ENCODE measurements around the genes TMEM31, TMSB15B, FAM199X, NRK and TBC1D8B.

GRCh38 chrX:103674422-103675788, 11.6 kb downstream of the MORF4L2 start:
- PRO-cap, result no peak

- PRO-cap, result no peak
These were observed at the start of gene TMEM31 for GRCh38 chrX:103710816-103711125. TSS of gene TMEM31 (plus strand) at chrX:103710909.

DNA sequence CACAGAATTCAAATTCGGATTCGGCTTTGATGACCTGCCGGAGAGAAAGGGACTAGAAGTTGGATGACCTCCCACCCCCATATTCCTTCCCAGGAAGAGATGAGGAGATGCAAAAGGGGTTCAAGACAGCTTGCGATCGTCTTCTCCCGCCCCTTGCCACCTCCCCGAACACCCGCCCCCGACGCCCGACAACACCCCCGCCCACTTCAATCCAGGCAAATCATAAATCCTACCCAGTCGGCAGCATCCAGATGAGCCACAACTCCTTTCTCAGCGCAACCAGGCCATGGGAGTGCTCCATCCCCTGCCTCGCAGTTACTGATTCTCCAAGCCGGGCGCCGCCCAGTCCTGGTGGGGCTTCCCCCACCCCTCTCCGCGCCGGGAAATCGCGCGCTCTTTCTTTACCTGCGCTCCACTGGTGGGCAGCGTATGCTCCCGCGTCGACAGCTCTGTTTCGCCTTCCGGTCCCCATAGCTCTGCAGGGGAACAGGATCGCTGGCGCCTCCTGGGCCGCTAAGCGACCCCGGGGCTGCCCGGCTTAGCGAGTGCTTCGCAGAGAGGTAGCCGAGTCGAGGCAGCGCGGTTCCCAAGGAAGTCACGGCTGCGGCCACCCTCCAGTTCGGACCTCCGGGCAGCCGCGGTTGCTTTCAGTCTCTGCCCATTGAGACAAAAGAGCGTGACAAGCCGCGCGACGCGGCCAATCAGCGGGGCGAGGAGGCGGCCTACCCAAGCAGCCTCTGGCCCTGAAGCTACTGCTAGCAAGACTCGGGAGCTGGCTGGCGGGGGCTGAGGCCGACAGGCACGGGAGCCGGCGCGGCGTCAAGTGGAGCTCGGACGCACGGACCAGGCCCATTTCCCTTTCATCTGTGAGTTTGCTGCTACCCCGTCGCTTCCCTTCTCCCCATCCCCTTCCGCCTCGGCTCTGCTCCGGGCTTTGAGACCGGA, 43.7 kb upstream of the TMSB15B start:
- PRO-cap, result bidirectional peak, plus-strand start at position 768 of the sequence, minus-strand start at position 621 of the sequence

DNA sequence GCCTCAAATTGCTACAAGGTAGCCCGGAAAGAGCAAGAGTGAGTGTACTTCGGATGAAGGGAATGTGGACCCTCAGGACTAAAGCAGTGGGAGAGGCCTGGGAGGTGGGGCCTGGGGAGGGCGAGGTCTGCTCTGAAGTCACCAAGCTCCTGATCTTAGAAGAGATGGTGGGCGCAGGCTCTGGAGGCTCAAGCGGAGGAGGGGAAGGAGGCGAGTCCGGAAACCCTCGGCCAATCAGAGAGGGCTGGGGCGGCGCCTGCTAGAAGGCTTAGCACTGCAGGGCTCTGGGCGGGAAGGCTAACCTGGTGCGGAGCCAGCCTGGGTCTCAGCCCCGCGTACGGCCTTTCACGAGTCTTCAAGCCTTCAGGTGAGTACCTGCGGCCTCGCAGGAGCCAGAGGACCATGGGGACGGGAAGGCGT, at the start of gene TMSB15B:
Gene TMSB15B, plus strand, starts transcription at position 271 of the 420 bp plus-strand sequence.
- PRO-cap, result no peak

DNA sequence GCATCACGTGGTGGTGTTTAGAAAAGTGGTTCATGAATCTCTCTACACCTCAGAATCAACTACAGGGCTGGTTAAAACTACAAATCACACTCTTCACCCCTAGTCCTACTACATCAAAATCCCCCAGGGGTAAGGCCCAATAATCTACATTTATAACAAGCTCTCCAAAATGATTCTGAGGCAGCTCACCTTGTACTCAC, 1.3 kb upstream of the ZCCHC18 start:
- PRO-cap, result no peak

- PRO-cap, result unidirectional peak, minus-strand start at chrX:104113431
These were observed 971 bp downstream of the ZCCHC18 start for GRCh38 chrX:104113139-104113848.

DNA sequence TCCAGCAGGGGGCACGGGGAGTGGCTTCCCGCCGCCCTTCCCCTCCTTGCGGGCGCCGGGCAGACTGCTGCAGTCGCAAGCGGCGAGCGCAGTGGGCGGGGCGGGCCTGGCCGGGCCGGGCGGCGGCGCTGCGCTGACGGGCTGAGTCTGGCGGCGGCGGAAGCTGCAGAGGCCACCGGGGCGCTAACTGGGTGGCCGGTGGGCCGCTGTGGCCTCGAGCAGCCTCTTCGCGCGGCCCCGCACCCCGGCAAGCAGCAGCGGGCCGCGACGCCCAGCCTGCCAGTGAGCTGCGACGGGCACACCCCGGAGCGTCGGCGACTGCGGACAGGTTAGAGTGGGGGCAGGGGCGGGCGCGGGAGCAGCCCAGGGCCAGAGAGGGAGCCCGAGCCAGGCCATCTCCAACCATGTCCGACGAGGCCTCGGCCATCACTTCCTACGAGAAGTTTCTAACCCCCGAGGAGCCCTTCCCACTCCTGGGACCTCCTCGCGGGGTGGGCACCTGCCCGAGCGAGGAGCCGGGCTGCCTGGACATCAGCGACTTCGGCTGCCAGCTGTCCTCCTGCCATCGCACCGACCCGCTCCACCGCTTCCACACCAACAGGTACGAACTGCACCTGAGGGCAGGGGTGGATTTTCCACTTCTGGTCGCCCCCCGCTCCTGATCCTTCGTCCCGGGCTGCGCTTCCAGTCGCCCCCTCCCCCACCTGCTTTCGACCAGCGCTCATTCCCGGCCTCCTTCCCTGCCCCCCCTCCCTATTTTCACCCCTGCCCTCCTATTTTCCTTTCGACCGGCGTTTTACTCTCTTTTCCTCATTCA, at the start of gene FAM199X:
Gene FAM199X, plus strand, starts transcription at position 72 of the 817 bp plus-strand sequence.
- PRO-cap, result bidirectional peak, plus-strand start at position 97 of the sequence, minus-strand start outside the sequence

DNA sequence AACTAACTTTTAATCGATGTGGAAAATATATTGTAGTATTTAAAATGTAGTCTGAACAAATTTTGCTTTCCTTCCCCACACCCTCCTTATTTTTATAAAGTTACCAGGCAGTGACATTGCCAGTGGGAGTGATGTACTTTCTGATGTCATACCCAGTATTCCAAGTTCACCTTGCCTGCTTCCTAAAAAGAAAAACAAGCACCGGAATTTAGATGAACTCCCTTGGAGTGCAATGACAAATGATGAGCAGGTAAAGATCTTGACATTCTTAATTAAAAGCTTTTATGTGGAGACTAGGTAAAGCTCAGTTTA, 19.7 kb downstream of the FAM199X start:
- PRO-cap, result no peak

- PRO-cap, result no peak
These were observed 25.5 kb upstream of the NRK start for GRCh38 chrX:105796546-105797606.

- PRO-cap, result no peak
These were observed at the start of gene NRK for GRCh38 chrX:105822035-105822920. TSS of gene NRK (plus strand) at chrX:105822539.

- PRO-cap, result no peak
These were observed 8.6 kb upstream of the PWWP3B start for GRCh38 chrX:106159553-106159946.

DNA sequence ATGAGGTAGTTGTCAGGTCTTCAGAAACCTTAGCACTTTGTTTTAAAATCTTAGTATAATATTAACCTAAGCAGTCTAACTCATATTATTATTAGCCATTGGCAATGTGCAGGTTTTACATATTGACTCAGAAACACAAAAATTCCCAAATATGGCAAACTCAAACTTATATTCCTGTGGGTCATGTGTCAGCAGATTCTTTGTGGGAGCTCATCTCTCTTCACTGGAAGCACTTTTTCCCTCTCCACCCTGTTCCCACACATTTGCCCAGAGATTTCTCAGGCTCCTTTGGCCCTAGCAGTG, 8.2 kb upstream of the PWWP3B start:
- PRO-cap, result no peak

DNA sequence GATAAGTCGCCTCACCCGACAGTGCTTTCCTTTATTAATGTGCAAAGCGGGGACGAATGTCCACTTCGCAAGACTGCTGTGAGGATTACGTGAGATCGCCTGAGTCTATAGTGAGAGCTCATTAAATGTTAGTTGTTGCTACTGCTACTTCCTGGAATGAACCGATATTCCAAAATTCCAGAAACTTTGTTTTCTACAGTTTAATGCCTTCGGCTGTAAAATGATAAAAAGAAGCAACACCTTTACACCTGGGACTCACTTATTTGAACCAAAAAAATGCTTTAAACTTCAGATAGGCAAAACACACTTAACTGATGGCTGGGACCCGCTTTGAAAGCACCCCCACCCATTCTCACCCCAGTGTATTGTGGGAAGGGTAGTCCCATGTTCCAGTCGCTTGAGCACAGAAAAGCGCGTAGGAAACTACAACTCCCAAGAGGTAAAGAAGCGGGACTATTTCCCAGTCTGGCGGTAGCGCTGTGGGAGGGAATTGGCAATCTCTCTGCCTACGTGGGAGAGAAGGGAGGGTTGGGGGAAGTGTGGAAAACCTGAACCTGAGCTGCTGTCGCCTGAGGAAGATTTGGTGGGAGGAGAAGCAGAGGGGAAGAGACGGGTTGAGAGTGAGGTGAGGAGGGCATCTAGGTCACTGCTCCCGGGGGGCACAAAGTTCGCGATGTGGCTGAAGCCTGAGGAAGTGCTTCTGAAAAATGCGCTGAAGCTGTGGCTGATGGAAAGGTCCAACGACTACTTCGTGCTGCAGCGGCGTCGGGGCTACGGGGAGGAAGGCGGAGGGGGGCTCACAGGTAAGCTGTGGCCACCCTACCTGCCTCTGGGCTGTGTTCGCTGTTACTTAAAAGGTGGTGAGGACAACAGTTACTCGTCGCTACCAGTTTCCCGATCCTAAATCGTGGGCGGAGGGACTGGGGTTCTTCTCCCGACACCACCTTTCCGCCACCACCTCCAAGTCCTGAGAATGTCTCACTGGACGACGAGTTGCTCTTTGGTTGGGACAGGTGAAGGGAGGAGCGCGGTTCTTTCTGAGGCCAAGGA, at the start of gene TBC1D8B:
Gene TBC1D8B, plus strand, starts transcription at position 493 of the 1,050 bp plus-strand sequence.
- PRO-cap, result no peak

DNA sequence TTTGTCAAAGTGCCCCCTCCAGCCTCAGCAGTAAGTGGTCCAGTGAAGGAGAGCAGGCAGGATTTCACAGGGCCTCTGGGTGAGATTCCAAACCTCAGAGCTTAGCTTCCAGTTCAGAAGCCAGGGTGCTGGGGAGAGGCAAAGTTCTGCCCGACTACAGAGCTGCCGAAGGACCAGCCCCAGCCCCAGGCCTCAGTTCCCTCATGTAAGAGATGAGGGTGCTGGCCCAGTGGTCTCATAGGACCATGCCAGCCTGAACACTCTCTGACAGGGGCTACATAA, 746 bp upstream of the RIPPLY1 start:
- PRO-cap, result no peak

GRCh38 chrX:106929564-106930187, 9.5 kb downstream of the CLDN2 start:
- PRO-cap, result no peak

GRCh38 chrX:107451123-107451510, 1.7 kb downstream of the FRMPD3 start:
- PRO-cap, result no peak

DNA sequence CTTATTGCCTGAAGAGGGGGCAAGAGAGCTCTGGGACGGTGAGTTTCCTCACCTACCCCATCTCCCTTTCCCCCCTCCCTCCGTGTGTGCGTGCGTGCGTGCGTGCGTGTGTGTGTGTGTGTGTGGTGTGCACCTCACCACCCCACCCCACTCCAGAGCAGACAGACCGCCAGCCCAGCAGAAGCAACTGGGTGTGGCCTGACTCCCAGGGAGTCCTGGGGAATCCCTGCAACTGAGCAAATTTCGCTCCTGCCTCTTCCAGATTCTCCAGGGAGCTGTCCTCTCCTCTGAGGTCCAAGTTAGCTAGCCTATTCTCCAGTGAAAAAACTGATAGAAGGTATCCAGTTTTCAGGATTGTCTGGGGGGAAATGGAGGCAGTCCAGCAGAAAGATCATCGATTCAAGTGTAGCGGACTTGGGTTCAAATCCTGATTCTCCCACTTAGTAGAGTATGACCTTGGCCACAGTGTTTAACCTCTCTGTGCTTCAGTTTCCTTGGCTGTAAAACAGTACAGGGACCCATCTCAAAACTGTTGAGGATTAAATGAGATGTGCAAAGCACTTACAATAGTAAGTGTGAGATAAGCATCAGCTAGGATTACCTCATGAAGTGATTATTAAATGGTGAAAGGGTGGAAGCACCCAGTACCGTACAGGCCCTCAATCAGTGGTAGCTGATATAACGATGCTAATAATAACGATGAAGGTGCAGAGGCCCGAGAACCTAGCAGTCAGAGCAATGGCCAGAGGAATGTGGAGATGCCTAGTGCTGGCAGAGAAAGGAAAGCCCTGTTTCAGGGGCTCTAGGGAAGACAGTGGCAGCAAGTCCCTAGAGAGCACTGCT, 45.0 kb downstream of the PRPS1 start:
- PRO-cap, result no peak

DNA sequence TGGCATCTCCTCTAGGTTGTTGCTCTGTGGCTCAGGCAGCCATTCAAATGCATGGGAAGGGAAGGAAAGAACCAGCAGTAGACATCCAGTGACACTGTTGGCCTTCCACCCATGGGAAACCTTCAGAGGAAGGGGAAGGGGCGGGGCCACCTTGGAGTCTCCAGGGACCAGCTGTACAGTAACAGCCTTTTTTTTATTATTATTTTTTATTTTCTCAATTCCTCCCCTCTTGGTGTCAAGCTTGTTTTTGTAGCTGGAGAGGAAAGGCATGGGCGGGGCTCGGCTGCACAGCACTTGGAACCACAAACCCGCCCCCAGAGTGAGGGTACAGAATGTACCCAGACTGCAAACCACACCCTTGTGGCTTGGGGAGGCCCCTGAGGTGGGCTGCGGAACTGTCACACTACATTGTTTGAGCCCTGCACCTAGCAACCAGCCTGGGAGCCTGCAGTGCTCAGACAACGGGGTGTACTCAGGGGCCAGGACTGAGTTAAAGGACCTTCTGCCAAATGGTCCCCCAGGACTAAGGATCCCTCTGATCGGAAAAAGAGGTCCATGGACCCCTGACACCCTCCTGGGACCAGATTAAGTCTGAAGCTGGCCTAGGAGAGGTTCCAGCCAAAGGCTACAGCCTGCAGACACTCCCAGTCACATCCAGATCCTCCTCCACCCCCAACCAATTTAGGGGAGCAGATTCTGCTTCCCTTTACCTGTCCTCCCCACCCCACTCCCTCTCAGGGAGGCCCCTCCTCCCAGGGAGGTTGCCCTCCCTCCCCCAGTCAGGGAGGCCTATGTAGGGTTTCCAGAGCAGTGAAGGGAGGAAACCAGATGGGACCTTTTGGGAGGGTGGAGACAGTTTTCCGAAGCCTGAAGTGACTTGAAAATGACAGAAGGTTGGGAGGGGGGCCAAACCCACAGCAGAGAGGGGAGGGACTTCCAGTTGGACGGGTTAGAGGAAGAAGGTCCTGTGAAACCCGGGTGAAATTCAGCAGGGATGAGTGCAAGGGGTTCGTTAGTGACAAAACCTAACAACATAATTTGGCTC, 45.9 kb downstream of the PRPS1 start:
- PRO-cap, result no peak

GRCh38 chrX:107710347-107711682, 64.8 kb downstream of the TSC22D3 start:
- PRO-cap, result no peak

DNA sequence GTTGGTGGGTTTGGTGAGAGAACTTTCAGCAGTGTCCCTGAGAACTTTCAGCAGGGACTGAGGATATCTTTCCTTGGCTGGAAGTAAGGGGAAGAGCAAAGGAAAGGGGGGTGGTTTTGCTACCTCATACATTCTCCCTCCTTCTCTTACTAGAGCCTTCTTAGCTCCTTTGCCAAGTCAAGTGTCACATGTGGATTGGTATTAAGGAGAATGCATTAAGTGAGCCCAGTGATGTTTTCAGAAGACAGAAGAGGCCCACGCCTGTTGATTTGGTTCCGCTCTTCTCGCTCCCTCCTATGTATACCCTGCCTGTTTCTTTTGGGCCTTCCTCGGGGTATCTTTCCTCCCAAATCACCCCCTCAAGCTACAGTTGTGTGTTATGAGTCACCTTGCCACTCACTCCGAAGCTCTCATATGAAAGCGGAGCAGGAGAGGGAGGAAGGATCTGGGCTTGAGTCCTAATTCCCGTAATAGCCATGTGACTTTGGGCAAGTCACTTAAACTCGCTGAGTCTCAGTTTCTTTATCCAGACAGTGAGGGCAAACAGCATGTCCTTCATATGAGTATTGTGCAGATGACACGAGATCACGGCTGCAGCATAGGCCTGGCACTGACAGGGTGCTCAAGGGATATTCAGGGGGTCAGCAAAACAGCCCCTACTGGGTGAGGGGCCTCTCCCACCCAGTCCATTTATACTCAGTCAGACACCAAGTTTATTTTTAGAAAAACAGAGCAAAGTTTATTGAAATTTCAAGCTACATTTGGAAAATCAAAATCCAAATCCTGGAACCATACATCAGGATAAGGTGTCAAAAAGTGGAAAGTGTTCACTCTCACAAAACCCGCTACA, 62.9 kb downstream of the TSC22D3 start:
- PRO-cap, result no peak